ENCODE results near the genes SCP2, CDCP2 and CYB5RL.

GRCh38 chr1:52358995-52359344 is 7.0 kb downstream of the CC2D1B start:
- PRO-cap = no peak

DNA sequence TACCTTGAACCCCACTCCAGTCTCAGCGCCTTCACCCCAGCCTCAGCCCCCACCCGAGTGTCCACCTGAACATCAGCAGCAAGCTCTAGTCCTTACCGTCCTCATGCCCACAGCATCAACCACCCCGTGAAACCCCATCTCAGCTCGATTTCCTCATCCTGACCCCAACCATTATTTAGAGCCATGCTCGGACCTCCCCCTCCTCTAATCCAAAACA is 638 bp downstream of the SHISAL2A start:
- PRO-cap = no peak

DNA sequence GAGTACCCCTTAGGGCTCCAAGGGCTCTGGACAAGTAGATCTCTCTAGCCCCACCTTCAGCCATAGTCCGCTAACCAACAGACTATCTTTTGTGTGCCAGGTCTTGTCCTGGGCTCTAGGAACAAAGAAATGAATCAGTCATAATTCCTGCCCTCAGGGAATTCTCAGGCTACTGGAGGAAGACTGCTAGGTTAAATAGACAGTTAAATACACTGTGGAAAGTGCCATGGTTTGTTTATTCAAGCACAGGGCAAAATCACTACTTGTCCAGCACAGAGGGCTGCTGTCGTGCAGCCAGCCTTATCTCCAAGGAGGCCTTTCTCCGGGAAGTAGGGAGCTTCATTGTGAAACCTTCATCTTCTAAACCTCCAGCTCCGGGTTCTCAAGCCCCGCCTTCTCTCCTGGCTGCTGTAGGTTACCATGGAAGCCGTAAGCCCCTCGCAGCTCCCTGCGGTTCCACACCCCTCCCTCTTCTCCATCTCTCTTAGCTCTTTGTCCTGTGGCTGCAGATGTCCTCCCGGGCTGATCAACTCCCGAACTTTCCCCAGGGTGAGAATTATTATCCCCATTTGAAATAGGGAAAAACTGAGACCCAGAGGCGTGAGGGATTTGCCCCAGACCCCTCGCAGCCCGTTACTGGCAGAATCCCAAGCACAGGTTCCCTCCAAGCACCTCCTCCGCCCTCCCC is 29.8 kb downstream of the SHISAL2A start:
- PRO-cap = bidirectional peak, plus-strand start at position 141 of the sequence, minus-strand start at position 79 of the sequence; bidirectional peak, plus-strand start at position 478 of the sequence, minus-strand start at position 383 of the sequence

- PRO-cap = no peak
Measured at GRCh38 chr1:52727552-52727908, 1.3 kb downstream of the ZYG11B start.

DNA sequence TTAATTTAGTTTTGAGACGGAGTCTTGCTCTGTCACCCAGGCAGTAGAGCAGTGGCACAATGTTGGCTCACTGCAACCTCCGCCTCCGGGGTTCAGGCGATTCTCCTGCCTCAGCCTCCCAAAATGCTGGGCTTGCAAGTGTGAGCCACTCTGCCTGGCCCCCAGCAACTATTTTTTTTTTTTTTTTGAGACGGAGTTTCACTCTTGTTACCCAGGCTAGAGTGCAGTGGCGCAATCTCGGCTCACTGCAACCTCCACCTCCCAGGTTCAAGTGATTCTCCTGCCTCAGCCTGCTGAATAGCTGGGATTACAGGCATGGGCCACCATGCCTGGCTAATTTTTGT is 23.8 kb downstream of the ZYG11B start:
- PRO-cap = no peak

- PRO-cap = bidirectional peak, plus-strand start at chr1:52927286, minus-strand start at chr1:52927223
Measured at GRCh38 chr1:52926805-52927425, at the start of gene SCP2. SCP2 (plus strand) TSS chr1:52927276.

DNA sequence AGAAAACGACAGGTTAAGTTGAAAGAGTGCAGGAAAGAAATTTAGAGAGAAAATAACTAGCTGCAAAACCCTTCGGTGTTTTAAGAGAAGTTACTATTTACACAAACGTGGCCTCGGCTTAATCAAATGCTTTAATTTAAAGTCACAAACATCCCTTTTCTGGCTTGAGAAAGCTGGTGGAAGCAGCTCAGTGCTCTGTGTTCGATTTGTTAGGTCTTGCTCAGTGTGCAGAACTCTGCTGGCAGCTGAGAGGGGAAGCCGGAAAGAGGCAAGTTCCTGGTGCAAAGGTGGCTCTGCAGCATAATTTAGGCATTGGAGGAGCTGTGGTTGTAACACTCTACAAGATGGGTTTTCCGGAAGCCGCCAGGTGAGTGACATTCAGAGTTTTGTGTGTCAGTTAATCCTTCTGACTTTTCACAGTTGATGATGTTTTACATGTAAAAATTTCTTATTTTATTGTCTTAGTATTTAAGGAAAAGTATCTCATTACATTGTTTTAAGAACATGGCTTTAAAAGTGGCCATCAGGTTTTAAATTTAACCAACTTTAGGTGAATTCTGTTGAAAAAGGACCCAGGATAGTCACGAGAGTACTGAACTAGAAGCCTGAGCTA is 47.2 kb upstream of the PODN start:
- PRO-cap = bidirectional peak, plus-strand start at position 271 of the sequence, minus-strand start at position 133 of the sequence

- PRO-cap = no peak
Measured at GRCh38 chr1:53108968-53109693, 33.3 kb downstream of the SLC1A7 start.

DNA sequence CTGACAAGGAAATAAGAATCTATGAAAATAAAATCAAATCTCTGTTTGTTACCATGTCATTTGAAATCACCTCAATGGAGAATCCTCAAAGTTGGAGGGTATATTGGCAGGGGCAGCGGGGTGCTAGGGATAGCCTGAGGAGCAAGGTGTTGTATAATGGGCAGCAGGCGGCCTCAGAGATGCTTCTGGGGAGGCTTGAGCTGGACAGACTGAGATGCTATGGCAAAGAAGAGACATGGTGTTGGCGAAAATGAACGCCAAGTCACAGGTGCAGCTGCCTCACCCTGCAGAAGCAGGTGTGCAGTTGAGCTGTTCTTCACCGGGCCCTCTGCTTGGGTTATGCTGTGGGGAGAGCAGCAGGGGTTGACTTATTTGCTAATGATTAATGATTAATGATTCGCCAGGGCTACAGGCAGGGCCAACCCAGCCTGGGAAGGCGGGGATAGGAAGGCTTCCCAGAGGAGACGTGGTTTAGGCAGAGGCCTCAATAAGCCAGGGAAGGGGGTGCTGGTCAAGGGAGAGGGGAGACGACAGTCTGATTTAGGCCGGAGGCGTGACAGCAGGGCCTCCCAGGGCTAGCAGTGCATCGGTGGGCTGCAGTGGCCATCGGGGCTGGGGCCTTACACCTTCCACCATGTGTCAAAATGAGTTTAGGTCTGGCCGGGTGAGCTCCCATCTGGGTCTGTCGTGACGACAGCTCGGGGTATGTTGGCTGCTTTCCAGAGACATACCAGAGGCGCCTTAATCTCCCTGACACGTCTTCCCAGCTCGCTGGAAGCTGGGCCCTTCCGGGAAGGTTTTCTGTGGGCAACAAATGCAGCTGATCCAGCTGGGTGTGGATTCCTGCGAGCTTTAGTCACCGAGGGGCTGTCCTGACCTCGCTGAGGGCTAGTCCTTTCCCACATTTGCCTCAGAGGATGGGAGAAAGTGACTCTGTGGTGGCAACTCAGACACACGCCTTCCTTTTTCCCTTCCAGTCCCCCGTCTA is 3.5 kb upstream of the SLC1A7 start:
- PRO-cap = no peak

DNA sequence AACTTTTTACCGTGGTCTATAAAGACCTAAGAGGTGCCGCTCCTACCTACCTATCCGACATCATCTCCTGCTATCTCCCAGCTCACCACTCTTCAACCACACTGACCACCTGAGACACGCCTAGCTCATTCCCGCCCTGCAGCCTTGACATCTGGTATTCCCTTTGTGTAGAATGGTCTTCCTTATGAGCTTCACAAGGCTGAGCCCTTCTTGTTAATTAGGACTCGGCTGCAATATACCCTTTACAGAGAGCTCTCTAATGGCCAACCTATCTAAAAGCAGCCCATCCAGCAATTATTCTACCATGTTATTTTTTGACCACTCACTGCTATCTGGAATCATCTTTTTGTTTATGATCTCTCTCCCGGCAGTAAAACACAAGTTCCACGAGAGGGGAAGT is 609 bp downstream of the MAGOH start:
- PRO-cap = bidirectional peak, plus-strand start at position 128 of the sequence, minus-strand start at position 106 of the sequence

- PRO-cap = bidirectional peak, plus-strand start at chr1:53326432, minus-strand start at chr1:53326252; bidirectional peak, plus-strand start at chr1:53326876, minus-strand start at chr1:53326893
Measured at GRCh38 chr1:53326387-53327159, 1.3 kb downstream of the LRP8 start.

DNA sequence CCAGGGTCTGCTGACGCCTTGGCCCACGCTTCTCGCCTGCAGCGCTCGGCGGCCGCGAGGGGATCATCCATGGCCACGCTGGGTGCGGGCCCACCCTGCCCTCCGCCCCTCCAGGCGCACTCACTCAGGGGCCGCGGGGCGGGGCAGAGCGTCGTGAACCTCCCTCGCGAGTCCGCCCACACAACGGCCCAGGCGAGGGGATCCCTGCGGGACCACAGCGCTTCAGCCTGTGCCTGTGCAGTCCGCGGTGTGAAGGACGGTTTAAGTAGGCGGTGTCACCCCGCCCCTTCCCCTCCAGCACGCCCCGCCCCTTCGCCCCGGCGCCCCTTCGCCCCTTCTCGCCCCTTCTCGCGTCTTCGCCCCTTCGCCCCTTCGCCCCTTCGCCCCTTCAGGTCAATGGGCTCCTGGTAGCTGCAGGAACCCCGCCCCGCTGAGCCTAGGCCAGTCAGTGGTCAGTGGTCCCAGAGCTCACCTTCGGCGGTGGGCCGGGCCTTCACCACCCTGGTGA is 19.8 kb upstream of the DMRTB1 start:
- PRO-cap = no peak

DNA sequence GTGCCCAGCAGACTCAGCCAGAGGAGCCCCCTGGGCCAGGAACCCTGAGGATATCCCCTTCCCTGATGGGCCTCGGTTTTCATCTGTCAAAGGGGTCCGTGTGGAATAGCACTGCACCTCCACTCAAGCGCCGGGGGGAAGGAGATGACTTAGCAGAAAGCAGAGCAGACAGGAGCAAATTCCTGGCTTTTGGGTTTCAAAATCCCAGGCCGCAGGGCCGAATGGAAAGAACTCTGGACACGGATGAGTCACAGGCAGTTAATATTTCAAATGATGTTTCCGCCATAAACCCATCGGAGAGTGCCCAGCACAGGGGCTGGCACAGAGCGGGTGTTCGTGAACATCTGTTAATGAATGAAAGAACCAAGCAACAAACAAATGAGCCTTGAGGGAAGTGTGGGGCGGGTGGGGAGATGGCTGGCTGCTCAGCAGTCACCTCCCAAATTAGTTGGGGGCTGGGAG is 83.0 kb downstream of the DMRTB1 start:
- PRO-cap = no peak

GRCh38 chr1:53862475-53863056 is 24.5 kb upstream of the NDC1 start:
- PRO-cap = no peak

DNA sequence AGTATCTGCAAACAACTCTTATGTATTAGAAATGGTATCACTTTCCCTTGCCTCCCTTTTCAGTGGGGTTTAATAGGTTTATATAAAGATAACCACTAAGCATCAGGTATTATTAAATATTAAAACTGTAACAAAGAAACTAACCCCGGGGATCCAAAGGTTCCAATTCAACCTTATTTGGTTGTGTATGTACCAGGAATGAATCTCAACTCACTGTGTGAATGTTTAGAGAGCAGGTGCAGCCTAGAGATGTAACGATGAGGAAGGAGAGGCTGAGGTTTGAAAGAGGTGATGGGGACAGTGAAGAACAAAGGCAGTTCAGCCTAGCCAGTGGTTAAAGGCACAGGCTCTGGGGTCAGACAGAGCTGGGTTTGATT is 579 bp downstream of the YIPF1 start:
- PRO-cap = unidirectional peak, plus-strand start at position 316 of the sequence

- PRO-cap = no peak
Measured at GRCh38 chr1:54125659-54126214, 27.1 kb downstream of the CDCP2 start.

DNA sequence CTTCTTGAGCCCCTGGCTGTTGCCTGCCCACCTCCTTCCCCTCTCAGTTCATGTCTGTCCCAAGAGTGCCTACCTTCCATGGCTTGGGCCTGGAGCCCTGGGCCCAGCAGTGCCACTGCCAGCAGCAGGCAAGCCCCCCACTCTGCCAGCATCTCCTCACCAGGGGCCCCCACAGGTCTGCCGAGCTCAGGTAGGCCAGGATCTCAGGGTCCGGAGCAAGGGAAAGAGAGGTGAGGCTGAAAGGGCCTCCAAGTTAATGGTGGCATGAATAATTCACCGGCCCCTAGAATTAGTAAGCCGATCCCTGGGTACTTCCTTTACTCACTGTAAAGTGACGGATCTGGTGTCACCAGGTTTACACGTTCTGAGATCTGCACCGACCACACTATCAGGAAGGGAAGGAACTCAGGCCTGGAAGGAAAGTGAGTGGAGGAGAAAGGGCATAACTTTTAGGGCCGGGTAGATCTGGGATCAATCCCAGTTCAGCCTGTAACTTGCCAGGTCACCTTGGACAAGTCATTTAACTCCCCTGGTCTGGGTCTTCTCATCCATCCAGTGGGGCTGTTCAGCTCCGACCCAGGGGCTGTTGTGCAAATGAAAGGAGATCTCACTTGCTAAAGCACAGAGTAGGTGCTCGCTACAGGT is at the start of gene CDCP2:
Gene CDCP2 (minus strand): TSS at position 230 of the 645 bp plus-strand sequence.
- PRO-cap = no peak

- PRO-cap = bidirectional peak, plus-strand start at chr1:54200183, minus-strand start at chr1:54200010
Measured at GRCh38 chr1:54199311-54200295, at the start of gene CYB5RL. CYB5RL (minus strand) TSS chr1:54200030.

DNA sequence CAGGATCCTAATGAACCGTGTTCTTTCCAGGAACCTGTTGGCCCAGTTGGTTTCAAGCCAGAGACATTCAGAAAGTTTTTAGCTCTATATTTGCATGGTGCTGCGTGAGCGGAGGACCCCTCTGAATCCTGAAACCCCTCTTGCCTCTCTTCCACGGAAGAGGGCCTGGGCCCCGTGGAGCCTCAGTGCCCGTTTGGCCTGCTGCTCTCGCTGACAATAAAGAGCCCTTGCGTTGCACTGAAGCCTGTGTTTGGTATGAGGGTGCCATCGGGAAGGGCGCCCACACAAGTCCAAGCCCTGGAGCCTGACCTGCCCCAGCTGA is 18.1 kb downstream of the MRPL37 start:
- PRO-cap = no peak

DNA sequence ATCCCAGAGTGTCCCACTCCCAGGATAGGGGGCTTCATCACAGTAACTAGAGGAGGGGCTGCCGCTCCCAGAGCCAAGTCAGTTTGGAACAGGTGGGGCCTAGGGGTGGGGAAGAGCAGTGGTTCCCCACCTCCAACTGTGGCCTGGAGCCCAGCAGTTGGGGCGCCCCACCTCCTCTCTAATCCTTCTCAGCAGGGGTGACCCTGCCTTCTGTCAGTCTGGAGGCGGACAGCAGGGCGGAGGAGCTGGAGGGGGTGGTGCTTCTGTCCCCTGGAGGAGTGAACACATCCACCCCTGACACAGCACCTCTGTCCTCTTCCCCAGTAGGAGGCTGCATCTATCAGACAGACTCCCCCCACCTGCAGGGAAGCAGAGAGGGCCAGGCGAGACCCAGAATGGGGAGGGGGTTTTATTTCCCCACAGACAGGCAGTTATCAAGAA is 73.8 kb downstream of the MRPL37 start:
- PRO-cap = no peak

Data from neuron (in vitro differentiated cells).